Thoracic aorta endothelial cell (primary cell): ENCODE measurements around a stretch of chr15.

GRCh38 chr15:83010723-83011475 lies 540 bp downstream of the C15orf40 start:
- CAGE, long polyA plus RNA, result no peak

DNA sequence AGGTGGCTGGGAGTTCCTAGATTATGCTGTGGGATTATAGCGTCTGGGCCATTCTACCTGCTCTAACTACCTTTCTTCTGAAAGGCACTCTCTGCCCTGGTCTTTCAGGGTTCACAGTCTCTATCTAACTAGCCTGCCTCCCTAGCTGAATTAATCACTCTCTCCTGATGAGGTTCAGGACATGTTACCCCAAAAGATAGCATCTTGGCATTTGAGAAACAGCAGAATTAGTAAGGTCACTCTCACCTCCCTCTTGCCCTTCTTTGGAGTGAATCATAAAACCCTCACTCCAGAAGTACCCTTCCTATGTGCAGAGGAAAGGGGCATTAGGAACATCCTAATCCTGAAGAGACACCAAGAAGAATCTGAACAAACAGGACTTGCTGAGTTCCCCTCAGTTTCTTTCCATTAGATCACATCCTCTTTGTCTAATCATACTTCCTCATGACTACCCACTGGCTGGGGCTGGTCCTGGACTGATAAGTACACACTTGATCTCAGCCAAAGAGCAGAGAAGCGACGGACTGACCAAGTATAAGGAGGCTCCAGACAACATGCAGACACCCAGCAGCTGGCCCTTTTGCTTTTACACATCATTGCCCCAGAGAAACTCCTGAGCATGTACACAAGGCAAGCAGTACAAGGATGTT lies 15.2 kb upstream of the TM6SF1 start:
- CAGE, long polyA plus RNA, result no peak

DNA sequence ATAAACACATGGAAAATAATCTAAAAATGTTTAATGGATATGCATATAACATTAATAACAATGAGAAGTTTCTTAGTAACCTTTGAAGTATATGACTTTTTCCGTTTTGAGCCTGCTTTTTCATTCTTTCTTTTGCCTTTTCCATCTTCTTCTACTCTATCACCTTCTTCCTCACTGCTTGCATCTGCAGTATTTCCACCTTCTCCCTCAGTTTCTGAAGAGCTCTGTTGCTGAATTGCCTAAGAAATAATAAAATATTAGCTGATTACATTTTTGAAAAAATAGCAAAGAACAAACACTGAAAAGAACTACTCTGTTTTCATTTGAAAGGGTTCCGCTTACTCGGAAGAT lies 49.9 kb downstream of the TM6SF1 start:
- CAGE, long polyA plus RNA, result no peak

GRCh38 chr15:83930407-83931411 lies 276.8 kb downstream of the ADAMTSL3 start:
- CAGE, long polyA plus RNA, result no peak

- CAGE, long polyA plus RNA, result no peak
Observed at GRCh38 chr15:84421912-84422355, 178.9 kb upstream of the ZSCAN2 start.

DNA sequence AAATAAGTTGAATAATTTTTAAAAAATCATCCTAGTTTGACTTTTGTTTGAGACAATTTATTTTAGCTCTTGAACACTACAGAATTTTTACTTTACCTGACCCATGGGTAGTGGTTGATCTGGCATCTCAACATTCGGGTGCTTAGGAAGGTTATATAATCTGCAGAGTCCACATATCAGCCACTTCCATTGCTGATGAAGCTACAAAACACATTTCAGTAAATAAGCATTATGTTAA lies 46.0 kb upstream of the ZSCAN2 start:
- CAGE, long polyA plus RNA, result no peak

DNA sequence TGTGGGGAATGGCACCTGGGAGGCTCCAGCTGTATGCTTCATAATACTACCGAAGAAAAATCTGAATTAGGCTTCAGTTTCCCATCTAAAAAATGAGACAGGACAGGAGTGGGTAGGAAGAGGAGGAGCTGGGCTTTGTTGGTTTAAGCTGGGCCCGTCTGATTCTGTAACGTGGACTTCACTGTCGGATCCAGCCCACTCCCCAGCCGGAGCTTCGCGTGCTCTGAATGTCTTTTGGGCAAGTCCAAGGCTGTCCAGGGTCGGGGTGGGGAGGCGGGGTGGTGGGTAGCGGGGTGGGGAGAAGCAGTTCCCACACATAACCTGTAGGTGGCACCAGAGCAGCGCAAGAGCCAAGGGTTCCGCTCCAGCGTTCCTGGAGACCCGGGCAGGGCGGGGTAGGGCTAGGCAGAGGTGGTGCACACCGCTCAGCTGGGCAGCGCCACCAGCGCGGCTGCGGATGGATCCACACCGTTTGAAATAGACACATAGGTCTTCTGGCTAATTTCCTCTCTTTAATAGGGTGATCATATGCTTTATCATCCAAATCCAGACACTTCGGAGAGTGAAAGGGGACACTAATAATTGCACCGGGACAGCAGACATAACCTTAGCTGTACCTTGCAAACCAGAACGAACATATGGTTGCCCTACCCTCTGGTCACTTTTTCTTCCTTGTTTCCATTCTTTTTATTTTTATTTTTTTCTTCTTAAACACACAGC lies 12.8 kb upstream of the ZSCAN2 start:
- CAGE, long polyA plus RNA, result no peak

GRCh38 chr15:84600217-84600686 lies 557 bp upstream of the ZSCAN2 start:
- CAGE, long polyA plus RNA, result no peak

DNA sequence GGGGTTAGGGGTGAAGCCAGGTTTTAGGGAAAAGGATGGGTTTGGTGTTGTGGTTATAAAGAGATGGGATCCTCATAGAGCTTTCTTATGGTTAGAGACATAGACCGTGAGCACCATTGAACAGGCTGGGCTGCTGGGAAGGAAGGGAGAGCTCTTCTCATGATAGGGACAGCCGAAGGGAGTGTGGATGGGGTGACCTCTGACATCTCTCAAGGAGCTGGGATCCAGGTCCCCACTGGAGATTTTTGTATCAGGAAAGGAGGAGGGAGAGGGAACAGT lies 5.1 kb downstream of the ALPK3 start:
- CAGE, long polyA plus RNA, result no peak

DNA sequence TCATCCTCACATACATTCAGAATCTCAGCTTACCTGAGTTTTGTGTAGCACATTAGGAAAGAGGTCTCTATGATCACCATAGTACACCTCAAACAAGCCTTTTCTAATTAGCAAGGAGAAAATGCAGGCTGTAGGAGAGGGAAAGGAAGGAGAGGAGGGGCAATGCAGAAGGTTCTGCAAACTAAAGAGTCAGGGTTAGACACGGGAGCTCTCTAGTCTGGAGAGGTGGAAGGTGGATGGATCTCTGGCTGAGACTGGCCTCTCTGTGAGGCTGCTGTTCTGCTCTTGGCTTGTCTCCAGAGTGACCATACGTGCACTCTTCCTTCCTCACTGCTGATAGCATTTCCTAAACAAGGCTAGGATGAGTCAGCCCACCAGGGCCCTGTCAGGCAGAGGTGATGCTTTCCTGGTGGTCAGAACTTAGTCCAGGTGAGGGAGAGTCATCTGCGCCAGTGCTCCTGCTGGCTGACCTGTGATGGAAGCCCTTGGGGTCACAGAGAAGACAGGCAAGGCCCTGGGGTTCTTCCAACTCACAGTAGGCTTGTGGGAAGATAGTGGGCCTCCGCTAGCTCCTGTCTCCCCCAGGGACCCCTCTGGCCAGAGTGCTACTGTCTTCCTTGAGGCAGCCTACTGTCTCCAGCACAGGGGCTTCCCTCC lies 16.2 kb downstream of the ALPK3 start:
- CAGE, long polyA plus RNA, result no peak

- CAGE, long polyA plus RNA, result no peak
Observed at GRCh38 chr15:85006245-85007323, 24.9 kb downstream of the PDE8A start.

- CAGE, long polyA plus RNA, result no peak
Observed at GRCh38 chr15:85022470-85023375, 41.1 kb downstream of the PDE8A start.

GRCh38 chr15:85105043-85105571 lies 123.5 kb downstream of the PDE8A start:
- CAGE, long polyA plus RNA, result no peak

- CAGE, long polyA plus RNA, result no peak
Observed at GRCh38 chr15:85120421-85121139, 138.9 kb downstream of the PDE8A start.

- CAGE, long polyA plus RNA, result no peak
Observed at GRCh38 chr15:85348008-85348370, 32.4 kb upstream of the AKAP13 start.

DNA sequence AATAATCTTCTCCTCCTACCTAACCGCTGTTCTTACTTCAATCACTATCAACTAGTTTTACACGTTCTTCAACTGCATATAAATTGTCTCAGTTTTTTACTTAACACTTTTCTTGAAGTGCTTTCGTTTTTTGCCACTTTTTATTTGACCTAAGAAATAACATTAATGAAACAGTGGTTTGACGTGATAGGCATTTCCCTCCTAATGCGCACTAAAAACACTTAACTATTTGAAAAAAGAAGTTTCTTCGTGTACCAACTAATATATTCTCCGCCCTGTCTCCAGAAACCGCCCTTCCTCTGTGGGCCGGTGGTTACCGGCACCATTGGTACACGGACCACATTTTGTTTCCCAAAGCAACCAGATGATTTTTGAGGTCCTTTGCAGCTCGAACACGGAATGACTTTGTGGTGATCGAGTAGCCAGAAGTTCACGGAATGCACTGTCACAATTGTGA lies 749 bp upstream of the AKAP13 start:
- CAGE, long polyA plus RNA, result no peak

- CAGE, long polyA plus RNA, result no peak
Observed at GRCh38 chr15:85445647-85446510, 65.5 kb downstream of the AKAP13 start.

DNA sequence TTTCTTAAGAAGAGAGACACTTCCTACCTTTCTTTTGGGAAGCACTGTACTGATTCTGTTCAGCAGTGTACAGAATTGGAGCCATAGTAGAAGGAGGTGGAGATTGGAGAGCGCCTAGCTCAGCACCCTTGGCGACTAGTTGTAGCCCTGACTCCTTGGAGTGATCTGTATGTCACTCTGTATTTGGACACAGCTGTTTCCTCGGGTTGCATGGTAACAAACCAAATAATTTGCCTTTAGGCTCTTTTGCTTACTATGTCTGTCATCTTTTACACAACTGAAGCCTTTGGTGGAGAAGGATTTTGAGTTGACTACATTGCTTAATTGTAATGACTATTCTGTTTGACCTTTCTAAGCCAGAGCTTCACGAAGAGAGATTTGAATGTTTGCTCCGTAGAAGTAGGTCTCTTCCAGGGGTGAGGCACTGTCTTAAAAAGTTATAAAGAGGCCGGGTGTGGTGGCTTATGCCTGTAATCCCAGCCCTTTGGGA lies 77.1 kb downstream of the AKAP13 start:
- CAGE, long polyA plus RNA, result no peak

DNA sequence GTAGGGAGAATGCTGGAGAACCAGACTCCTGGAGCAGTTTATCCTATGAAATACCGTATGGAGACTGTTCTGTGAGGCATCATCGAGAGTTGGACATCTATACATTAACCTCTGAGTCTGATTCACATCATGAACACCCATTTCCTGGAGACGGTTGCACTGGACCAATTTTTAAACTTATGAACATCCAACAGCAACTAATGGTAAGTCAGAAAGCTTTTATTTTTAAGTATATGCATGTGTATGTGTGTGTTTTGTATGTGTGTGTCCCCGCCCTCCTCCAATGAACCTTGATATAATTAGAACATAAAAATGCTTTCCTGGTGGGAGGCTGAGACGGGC lies 194.7 kb downstream of the AKAP13 start:
- CAGE, long polyA plus RNA, result no peak

GRCh38 chr15:85606570-85607089 lies 188.1 kb downstream of the KLHL25 start:
- CAGE, long polyA plus RNA, result no peak